ENCODE data around the genes RNF207, CAMTA1 and TNFRSF9.

DNA sequence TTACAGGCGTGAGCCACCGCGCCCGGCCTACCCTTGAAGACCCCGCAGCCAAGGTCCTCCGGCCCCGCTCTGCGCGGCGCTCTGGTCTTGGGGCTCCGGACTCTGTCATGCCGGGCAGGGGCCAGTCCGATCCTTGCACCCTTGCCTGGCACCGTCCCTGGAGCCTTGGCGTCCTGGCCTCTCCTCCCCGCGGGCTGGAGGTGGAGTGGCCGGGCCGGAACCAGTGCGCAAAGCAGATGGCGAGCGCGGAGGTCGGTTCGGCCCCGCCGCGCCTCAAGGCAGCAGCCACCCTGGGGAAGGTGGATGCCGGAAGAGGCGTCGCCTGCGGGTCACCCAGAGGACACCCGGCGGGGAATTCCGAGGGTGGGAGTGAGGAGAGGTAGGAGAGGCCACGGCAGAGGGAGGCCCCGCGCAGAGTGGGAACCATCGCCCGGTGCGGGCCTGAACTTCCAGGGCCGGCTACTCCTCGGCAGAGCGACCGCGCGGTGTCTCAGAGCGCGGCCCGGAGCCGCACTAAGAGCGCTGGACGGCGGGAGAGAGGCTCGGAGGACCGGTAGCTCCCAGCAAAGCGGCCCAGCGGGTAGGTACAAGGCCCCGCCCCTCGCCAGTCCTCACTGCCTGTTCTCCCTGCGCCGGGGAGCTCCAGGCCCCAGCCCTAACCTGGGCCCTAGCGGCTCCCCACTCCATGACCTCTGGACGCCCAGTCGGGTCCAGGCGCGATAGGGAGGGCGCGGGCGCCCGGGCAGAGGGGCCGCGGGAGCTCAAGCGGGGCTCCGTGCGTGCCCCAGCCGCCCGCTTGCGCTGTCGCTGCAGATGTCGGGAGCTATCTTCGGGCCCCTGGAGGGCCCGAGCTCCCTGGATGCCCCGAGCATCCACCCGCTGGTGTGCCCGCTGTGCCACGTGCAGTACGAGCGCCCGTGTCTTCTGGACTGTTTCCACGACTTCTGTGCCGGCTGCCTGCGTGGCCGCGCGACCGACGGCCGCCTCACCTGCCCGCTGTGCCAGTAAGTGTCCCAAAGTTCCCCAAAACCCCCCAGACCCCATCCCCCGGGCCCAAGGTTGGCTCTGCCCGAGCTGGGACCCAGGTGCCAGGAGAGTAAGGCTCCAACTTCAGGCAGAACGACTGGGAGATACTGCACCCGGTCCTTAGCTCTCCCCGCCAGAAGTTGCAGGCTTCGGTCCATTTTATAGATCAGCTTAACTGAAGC lies at the start of gene RNF207:
TSS of gene RNF207 (plus strand) at position 397 of the 1,208 bp plus-strand sequence.
- PRO-cap, result no peak
- RAMPAGE, long total RNA, 2 experiments, result no peak in any of the 2 experiments

DNA sequence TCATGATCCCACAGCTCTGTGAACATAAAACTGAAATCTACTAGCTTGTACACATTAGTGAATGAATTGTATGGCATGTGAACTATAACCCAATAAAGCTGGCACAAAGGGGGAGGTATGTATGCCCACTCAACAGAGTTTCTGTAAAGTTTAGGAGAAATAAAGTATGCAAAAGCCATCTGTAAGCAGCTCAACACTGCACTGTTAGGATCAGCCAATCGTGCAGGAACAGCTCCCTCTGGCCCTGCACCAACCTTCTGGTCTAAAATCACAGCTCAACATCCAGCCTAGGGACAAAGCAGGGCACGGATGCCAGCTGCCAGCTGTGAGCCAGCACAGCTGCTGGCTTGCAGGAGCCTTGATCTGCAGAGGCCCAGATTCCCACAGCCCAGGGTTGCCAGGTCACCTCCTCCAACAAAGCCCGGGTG lies 8.7 kb downstream of the ACOT7 start:
- PRO-cap, result no peak
- RAMPAGE, long total RNA, 2 experiments, result no peak in any of the 2 experiments

DNA sequence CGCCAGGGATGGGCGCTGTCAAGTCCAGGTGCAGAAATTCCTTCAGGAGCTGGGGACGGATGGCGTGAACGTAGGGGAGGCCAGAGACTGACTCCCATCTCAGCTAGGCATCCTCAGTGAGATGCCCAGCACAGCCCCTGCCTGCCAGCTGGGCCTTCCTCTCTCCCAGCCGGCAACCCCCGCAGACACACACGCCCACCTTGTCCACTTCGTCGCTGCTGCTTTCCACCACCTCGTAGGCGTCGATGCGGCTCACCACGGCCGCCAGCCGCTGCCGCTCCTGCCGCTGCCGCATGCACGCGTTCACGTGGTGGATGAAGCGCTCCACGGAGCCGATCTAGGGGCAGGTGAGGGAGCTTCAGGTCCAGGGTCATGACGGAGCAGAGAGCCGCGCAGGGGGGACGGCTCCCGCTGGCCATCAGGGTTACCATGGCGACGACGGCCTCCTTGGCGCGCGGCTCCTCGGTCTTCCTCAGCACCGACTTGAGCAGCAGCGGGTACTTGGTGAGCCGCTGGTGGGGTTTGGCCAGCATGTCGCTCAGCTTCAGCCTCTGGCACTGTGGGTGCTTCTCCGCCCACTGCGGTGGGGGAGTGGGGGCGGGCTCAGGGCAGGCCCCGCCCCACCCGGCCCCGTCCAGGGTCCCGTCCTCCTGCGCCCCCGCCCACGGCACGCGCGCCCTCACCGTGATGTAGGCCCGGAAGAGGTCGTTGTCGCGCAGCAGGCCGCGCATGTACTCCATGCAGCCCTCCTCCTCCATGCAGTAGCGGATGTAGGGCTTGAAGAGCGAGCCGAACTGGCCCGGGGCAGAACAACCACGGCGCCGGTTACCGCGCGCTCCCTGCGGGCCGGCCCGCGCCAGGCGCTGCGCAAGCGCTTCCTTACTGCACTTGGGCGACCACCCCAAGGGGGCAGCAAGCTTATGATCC lies 4.6 kb upstream of the TNFRSF25 start:
- PRO-cap, result no peak
- RAMPAGE, long total RNA, 2 experiments, result no peak in any of the 2 experiments

GRCh38 chr1:6473822-6474665 lies 8.1 kb upstream of the TNFRSF25 start:
- PRO-cap, result no peak
- RAMPAGE, long total RNA, 2 experiments, result no peak in any of the 2 experiments

GRCh38 chr1:6482996-6483516 lies 8.4 kb downstream of the PLEKHG5 start:
- PRO-cap, result no peak
- RAMPAGE, long total RNA, 2 experiments, result no peak in any of the 2 experiments

DNA sequence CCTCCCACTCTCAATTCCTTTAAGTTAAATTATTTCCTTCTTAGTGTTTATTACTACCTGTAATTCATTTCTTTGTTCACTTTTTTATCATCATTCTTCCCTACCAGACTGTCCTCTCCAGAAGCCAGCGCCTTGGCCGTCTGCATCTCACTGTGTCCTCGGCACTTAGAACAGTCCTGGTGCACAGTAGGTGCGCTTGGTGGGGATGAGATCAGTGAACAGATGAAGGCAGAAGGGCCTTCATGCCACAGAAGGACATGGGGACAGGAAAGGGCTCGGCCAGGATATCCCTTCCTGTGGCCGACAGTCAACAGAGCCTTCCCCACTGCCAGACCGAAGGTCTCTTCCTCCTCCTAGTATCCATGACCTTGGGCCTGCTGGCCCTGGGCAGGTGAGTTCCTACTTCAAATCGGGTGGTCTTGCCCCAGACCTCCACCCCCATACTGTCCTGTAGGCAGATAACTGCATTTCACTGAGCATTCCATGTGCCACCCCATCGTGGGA lies 3.7 kb downstream of the PLEKHG5 start:
- PRO-cap, result no peak
- RAMPAGE, long total RNA, 2 experiments, result no peak in any of the 2 experiments

- PRO-cap, result no peak
- RAMPAGE, long total RNA, 2 experiments, result no peak in any of the 2 experiments
These were observed 13.6 kb downstream of the THAP3 start for GRCh38 chr1:6637962-6638946.

DNA sequence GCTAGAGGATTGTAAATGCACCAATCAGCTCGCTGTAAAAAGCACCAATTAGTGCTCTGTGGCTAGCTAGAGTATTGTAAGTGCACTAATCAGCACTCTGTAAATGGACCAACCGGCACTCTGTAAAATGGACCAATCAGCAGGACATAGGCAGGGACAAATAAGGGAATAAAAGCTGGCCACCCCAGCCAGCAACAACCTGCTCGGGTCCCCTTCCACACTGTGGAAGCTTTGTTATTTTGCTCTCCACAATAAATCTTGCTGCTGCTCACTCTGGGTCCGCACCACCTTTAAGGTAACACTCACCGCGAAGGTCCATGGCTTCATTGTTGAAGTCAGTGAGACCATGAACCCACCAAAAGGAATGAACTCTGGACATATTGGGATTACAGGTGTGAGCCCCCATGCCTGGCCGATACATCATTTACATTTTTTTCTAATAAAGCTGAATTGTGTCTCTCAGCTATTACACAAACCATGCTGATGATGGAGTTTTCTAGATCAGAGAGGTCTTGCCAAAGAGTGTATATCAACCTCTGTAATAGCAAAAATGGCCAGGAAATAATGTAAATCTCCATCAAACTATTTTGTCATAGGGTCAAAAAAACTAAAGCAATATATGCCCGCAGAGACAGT lies 38.1 kb downstream of the THAP3 start:
- PRO-cap, result no peak
- RAMPAGE, long total RNA, 2 experiments, result no peak in any of the 2 experiments

GRCh38 chr1:6784039-6785198 lies 835 bp upstream of the CAMTA1 start:
- PRO-cap, result bidirectional peak, plus-strand start at chr1:6784634, minus-strand start at chr1:6784546; unidirectional peak, minus-strand start at chr1:6784982
- RAMPAGE, long total RNA, 2 experiments, result no peak in any of the 2 experiments

GRCh38 chr1:6785199-6785958 lies at the start of gene CAMTA1:
TSS of gene CAMTA1 (plus strand) at chr1:6785454.
- PRO-cap, result unidirectional peak, plus-strand start at chr1:6785454
- RAMPAGE, long total RNA, 2 experiments, result start-site peak on the plus strand in 1 of 2 experiments, at chr1:6785454-6785540 at its widest, 976 reads per replicate

- PRO-cap, result no peak
- RAMPAGE, long total RNA, 2 experiments, result no peak in any of the 2 experiments
These were observed 37.2 kb downstream of the CAMTA1 start for GRCh38 chr1:6822530-6822816.

- PRO-cap, result no peak
- RAMPAGE, long total RNA, 2 experiments, result no peak in any of the 2 experiments
These were observed 56.0 kb downstream of the CAMTA1 start for GRCh38 chr1:6841077-6841891.

- PRO-cap, result no peak
- RAMPAGE, long total RNA, 2 experiments, result no peak in any of the 2 experiments
These were observed 139.1 kb downstream of the CAMTA1 start for GRCh38 chr1:6924369-6924660.

DNA sequence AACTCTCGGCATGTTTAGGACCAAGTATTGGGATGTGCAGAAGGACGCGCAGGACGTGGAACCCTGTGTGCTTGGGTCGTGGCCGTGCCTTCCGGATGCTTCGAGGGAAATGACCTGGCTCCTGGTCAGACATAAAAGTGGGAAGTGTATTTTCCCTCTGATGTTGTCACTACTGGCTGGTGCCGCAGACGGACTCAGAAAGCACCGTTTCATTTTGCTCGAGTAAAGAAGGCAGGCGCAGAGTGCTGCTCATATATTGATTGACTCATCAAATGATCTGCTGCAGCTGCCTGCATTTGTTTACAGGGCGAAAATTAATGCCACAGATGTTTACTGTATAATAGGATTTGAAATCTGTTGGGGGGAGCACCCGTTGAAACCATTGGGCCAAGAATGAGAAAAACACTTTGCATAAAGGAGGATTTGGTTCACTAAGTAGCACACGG lies 365.5 kb downstream of the CAMTA1 start:
- PRO-cap, result no peak
- RAMPAGE, long total RNA, 2 experiments, result no peak in any of the 2 experiments

DNA sequence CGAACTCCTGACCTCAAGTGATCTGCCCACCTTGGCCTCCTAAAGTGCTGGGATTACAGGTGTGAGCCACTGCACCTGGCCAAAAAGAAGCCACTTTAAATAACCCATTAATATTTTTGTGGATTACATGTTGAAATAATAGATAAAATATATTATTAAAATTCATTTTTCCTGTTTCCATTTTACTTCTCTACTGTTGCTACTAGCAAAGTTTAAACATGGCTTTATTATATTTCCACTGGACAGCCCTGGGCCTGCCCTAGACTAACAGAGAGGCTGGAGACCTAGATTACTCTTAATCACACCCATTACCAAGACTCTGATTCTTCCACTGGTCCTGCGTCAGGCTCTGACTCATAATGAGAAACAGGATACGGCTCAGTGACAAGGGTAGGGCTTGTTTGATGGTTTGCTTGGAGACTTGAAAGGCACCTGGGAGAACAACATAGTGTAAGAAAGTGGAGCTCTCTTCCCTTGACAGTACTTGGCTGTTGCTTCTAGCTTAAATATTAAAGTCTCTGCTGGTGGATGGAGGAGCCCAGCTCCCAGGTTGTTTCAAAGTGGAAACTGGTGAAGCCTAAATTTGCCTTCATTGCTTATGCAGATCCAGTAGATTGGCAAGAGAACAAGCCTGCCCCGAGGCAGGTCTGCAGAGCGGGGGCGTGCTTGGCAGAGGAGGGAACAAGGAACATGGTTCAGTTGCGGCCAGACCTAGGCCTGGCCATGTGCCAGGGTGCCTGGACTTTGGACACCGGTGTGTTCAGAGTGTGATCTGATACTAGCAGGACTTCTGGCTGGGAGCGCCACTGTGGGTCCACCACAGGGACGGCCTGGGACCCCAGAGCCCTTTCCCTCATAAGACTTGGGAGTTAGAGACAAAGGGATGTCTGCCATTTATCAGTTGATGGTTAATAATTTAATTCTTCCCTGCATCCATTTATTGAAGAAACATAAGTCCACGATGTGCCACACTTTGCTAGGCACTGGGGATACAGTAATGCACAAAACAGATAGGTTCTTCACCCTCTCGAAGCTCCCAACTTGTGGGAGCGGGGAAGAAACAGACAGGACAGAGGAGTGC lies 480.6 kb downstream of the CAMTA1 start:
- PRO-cap, result no peak
- RAMPAGE, long total RNA, 2 experiments, result no peak in any of the 2 experiments

DNA sequence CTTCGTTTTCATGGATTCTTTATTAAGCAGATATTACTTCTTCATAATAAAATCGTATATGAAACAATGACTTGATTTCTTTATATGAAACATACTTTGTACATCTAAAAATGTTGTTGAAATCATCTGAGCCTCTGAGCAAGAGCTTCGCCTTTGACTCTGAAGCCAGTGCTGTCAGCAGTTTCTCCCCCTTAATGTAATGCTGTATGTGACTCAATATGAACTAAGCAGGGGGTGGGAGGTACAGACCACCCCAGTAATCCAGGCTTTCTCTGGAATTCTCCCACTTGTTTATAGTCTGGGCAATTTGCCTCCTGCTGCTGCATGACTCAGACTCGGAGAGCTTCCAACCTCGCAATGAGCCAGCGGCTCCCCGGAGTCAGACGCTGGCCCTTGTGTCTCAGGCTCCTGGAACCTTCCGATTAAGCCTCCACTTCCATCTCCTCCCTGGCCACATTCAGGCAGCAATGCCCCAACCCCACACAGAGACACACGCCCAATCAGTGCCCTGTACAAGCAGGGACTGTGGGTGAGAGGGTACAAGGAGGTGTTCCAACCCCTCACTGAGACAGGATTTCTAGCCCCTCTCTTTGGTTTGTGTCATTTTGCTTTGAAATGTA lies 471.8 kb upstream of the VAMP3 start:
- PRO-cap, result no peak
- RAMPAGE, long total RNA, 2 experiments, result no peak in any of the 2 experiments

- PRO-cap, result no peak
- RAMPAGE, long total RNA, 2 experiments, result no peak in any of the 2 experiments
These were observed 369.1 kb upstream of the VAMP3 start for GRCh38 chr1:7401801-7402550.

DNA sequence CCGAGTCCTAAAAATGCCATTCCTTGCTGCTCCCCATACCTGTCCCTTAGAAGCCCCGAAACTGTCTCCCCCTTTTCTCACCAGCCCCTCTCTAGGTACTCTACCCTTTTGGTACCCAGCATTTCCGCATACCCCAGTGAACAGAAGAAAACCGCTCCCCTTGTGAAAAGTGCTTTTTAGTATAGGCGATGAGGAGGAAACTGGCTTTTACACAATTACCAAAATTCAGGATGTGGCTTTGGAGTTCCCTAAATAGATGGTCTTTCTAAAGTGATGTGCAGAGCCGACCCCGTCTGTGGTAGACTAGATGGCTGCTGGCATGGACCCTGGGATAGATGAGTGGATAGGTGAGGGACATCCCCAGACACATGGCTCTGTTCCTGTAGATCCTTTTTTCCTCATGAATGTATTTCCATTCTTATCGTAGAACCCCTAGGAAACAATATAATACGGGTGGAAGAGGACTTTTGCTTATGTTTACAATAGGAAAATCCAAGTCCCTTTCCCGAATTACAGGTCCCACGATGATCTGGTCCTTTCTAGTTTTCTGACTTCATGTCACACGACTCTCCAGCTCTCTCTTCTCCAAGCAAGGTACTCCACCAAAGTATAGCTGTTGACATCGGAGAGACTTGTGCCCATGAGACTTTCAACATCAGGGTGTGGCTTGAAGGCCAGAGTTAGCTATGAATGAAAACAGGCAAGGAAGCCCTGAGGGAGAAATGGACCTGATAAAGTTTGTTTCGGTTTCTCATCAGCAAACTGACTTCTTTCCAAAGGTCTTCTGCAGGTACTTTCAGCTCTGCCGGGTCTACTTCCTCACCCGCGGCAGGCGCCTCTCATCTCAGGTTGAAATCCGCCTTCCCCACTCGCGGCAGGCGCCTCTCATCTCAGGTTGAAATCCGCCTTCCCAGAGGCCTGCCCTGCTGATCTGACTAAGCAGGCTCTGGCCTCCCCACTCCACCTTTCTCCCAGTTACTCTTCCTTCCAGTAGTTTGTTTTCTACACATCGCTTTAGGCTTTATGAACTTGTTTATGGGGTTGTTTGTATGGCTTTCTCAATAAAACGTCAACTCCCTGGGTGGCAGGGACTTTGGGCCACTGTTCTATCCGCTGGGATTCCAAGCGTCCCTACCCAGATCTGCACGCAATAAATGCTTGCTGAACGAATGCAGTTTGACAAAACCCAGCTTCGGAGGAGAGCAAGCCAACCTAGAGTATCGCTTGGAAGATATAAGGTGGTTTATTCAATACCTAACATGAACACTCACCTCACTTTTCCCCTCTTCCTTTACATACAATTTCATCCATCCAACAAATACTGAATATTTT lies 2.1 kb upstream of the PER3 start:
- PRO-cap, result no peak
- RAMPAGE, long total RNA, 2 experiments, result no peak in any of the 2 experiments

GRCh38 chr1:7940540-7941246 lies at the start of gene TNFRSF9:
TSS of gene TNFRSF9 (minus strand) at chr1:7940839.
- PRO-cap, result no peak
- RAMPAGE, long total RNA, 2 experiments, result no peak in any of the 2 experiments

DNA sequence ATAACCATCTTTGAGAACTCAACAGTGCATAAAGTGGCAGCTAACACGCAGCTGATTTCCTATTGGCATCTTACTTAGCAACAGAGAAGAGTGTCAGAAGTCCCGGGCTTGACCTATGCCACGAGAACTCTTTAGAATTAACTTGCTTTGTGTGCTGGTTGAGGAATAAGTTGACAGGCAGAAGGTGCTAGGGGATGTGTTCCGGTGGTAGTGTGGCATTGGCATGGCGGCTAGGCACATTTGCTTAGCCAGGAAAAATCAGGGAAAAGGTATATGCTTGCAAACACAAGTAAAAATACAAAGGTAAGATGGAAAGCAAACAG lies 16.5 kb downstream of the ERRFI1 start:
- PRO-cap, result no peak
- RAMPAGE, long total RNA, 2 experiments, result no peak in any of the 2 experiments